ENCODE measurements around a stretch of chr4.

GRCh38 chr4:1215915-1216459 lies 32.9 kb downstream of the CTBP1 start:
- PRO-cap, result no peak

DNA sequence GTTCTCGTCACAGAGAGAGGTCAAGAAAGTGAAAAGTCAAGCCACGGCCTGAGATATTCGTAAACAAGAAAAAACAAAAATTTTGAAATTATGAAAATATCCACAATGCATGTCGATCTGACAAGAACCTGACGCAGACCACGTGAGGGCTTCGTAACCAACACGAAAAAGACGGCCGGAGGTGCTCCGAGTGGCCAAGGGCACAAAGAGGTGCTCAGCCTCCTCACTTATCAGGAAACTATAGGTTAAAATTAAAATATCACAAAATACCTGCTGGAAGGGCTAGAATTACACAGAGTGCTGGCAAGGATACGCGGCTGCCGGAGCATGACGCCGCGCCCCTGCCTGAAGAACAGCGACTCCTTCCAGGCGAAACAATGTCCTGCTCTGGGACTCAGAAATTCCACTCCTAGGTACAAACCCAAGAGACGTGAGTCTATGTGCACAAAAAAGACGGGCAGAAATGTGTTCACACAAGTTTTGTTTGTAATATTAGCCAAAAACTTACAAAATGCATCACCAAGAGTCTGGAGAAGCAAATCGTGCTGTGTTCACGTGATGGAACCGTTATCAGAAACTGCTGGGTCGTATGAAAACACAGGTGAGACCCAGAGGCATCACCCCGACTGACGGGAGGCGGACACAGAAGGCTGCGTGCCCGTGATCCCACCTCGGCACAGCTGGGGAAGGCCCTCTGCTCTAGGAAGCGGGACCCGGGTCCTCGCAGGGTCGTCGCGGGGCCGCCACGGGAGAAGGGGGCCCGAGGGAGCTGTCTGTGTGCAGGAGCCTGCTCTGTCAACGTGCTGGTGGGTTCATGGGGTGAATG lies 27.7 kb downstream of the CTBP1 start:
- PRO-cap, result no peak

DNA sequence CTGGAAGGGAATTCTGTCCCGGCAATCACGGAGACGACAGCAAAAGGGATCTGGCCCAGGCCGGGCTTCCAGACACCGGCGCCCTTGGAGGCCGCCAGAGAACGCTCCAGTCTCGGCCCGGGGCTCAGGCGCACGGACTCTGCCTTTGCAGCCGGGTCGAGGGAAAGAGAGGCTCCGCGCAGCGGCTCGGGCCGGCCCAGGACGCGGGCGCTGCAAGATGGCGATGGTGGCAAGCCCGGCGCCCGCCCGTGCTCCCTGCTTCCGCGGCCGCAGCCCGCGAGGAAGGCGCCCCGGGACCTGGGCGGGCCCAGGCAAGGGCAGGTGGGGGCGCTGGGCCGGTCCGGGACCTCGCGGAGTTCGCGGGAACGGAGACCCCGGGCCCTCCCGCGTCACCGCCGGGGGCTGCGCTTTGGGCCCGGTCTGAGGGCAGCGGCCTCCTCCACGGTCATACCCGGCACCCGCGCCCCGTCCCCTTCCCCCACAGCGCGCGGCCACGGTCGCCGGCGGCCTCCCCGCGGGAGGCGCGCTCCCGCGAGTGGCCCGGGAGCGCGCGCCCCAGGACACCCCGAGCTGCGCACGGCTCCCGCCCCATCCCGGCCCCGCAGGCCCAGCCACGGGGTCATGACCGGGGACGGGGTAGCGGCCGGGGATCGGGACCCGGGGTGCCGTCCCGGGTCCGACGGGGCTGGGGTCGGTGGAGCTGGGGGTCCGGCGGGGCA lies 860 bp downstream of the CTBP1 start:
- PRO-cap, result bidirectional peak, plus-strand start at position 215 of the sequence, minus-strand start outside the sequence; bidirectional peak, plus-strand start at position 545 of the sequence, minus-strand start at position 449 of the sequence

DNA sequence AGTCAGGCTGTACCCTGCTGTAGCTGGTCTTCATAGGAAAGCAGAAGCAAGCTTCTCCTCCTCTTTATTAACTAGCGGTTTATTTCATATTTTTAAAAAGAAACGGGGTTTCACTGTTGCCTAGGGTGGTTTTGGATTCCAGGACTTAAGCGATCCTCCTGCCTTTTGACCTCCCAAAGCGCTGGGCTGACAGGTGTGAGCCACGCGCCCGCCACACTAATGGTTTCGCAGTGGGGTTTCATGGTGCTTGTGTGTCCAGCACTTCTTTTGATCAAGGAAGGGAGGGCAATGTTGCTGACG lies 1.3 kb downstream of the MAEA start:
- PRO-cap, result no peak

- PRO-cap, result no peak
Measured at GRCh38 chr4:1298495-1299048, 8.9 kb downstream of the MAEA start.

- PRO-cap, result unidirectional peak, minus-strand start at chr4:1337393; bidirectional peak, plus-strand start at chr4:1337962, minus-strand start at chr4:1337755
Measured at GRCh38 chr4:1337205-1338051, 9.6 kb upstream of the UVSSA start.

DNA sequence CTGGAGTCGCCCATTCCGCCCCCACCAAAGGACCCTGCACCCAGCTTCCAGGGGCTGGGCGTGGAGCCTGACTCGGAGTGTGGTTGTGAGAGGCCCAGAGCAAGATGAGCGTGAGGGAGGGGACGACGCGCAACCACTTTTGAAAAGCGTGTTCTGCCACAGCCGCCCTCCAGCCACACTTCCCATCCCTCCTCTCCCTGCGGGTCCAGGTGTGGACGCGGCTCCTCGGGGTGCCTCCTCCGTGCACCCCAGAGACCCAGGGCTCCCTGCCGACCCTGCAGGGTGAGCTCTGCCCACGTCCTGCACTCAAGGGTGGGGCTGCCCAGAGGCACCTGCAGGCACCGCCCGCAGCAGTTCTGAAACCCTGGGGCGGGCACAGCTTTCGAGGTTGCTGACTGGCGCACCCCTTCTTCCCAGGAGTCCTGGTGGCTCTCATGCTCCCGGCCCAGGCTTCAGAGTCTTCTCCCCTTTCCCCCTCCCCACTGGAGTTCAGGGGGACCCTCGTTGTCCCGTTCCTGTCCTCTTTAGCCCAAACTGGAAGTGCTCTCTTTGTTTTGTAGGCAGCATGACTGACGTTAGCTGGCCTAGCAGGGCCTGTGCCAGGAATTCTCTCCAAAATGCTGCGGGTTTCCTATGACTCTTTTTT lies 78.6 kb downstream of the FAM53A start:
- PRO-cap, result no peak

- PRO-cap, result no peak
Measured at GRCh38 chr4:1685773-1686313, 1.7 kb upstream of the FAM53A start.

DNA sequence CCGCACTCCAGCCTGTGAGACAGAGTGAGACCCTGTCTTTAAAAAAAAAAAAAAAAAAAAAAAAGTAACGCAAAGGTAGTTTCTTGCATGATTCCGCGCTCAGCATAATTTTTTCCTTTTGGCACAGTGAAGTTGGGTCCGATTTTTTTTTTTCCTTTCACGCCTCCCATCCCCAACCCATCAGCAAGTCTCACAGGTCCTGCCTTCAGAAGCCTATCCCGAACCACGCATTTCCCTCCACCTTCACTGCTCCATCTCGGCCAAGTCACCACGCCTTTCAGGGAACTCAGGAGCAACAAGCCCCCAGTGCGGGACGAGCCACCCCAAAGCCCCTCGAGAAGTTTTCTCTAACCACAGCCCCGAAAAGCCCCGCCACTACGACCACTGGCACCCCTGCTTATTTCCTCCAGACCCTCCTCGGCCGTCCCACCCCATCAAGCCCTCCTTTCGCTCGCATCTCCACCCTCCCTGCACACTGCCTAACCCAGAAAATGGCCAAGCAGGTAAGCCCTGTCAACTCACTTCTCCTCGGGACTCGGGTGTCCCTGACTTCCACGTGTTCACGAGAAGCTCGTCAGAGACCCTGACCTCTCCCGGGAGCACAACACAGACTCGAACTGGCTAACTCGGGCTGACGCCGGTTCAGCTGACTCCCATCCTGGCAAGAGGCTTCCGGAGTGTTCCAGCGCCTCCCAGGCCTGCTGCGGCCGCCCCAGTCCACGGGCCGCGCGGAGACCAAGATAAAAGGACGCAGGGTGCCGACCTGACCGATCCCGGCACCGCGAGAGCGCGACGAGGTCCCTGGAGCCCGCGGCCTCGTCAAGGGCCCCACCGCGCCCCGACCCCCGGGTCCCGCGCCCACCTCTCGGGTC lies 871 bp downstream of the SLBP start:
- PRO-cap, result bidirectional peak, plus-strand start at position 743 of the sequence, minus-strand start at position 619 of the sequence

DNA sequence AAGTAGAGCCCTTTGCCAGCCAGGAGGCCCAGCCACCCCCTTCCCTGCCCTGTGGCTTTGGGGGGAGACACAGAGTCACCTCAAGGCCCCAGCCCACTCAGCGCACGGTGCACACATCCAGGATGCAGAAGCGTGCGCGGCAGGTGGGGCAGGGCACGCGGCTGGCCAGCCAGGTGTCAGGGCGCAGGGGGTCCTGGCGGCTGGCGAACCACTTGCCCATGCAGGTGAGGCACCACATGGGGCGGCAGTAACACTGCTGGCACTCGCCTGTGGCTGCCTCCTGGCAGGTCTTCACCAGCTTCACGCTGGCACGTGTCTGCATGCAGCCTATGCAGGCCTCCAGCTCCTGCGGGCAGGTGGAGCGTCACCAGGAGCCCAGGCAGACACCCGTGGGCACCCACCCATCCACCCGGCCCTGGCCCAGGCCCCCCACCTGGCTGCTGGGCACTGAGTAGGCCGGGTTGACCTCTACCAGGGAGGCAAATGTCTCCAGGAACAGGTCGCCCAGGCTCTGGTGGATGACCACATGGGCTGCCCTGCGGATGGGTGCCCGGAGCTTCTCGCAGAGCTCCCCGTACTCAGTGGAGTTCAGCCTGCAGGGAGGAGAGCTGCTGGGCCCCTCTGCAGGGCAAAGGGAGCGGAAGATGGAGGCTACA lies 3.9 kb downstream of the TMEM129 start:
- PRO-cap, result no peak

DNA sequence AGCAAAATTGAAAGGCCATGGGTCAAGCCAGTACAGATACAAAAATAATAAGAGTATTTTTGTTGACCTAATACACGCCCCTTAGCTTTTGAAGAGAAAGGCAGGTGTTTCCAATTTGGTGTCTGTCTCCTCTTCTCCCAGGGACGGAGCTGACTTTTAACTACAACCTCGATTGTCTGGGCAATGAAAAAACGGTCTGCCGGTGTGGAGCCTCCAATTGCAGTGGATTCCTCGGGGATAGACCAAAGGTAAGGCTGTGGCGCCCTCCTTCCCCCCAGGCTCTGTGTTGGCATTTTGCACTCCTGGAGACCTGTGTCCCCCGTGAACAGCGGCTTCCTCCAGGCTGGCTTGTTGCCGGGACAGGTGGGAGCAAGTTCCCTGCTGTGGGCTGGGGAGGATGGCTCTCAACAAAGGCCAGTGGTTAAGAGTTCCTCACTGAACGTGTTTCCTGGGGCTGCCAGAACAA lies 33.6 kb downstream of the NELFA start:
- PRO-cap, result no peak

DNA sequence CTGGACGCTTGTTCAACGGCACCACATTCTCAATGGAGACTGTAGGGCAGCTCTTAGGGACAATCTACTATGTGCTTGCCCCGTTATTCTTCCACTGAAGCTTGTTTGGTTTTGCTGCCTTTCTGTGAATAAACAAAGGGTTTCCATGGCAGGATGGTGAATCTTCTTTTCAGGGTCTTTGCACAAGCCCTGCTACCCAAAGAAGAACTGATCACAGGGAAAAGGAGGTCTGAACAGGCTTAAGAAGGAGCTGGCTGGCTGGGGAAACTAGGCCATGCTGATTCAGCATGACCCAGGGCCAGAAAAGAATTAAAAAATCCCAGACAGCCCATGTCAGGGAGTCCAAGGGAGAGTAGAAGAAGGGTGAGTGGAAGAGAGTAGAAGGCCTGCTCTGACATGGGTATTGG lies 35.7 kb downstream of the NAT8L start:
- PRO-cap, result unidirectional peak, plus-strand start at position 214 of the sequence

DNA sequence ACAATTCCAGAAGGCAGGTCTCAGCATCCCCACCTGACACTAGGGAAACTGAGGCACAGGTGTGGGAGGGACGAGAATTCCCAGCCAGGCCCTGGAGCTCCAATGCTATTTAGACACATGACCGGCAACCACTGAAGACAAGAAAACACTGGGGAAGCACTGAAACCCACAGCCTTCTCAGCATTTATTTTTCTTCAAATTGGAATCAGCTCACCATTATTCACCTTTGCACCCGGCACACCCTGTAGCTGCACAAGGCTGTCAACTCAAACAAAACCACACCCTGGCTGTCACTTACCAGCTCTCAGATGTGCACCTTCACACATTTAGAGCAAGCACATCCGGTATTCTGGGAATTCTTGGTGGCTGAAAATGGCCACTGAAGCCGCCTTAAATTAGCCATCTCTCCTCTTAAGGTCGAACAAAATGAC lies 6.0 kb downstream of the ZFYVE28 start:
- PRO-cap, result no peak

- PRO-cap, result no peak
Measured at GRCh38 chr4:2741440-2741921, 14.7 kb downstream of the TNIP2 start.

DNA sequence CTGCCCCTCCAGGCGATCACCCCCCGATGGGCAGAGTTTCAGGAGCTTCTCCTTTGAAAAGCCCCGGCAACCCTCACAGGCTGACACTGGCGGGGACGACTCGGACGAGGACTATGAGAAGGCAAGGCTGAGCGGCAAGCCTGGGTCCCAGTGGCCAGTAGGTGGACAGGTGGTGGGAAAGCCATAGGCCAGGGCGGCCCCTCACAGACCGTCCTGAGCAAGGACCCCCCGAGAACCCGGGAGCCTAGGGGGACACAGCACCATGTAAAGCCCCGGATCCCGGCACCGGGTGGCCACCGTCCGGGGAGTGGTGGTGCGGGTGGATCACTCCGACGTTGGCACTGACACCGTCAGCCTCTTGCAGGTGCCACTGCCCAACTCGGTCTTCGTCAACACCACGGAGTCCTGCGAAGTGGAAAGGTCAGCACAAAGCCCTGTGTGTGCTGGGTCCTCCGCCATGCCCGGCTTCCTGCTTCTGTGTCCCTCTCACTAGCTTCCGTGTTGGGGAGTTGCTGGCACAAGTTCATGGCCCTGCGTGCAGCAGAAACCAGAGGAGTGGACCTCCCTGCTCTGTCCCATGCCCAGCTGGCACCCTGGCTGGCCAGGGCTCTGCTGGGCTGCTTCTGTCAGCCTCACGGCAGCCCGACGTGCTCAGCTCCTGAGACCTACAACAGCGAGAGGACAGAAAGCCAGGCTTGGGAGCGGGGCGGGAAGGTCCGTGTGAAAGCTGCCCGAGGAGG lies 11.9 kb upstream of the ADD1 start:
- PRO-cap, result no peak

DNA sequence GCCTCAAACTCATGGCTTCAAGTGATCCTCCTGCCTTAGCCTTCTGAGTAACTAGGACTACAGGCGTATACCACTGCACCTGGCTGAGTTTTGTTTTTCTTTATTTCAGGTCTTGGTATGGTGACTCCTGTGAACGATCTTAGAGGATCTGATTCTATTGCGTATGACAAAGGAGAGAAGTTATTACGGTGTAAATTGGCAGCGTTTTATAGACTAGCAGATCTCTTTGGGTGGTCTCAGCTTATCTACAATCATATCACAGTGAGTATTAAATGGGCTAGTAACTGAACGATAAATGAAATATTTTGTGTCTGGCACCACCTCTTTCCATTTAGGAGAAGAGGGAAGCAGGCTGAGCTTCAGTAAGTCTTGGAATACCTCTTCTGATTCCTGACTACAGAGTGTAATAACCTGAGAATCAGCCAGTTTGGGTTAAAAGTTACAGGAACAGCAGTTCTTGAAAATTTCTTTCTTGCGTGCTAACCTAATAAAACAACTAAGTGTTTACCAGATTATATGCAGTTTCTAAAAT lies 40.8 kb downstream of the ADD1 start:
- PRO-cap, result no peak

GRCh38 chr4:2893842-2894138 lies 40.8 kb downstream of the MFSD10 start:
- PRO-cap, result no peak

DNA sequence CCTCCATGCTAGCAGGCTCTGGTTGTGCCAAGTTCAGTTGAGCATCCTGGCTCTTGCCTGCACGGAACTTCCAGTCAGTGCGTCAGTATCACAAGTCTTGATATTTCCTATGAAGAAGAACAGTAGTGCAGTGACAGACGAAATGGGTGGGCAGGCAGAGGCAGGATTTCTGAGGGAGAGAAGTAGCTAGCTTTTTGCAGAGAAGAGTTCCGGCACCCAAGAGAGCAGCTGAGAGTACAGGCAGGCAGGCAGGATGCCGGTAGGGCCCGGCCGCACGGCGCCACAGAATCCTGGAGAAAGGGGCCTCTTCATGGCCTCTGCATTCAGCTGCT lies 56.1 kb upstream of the MSANTD1 start:
- PRO-cap, result no peak

DNA sequence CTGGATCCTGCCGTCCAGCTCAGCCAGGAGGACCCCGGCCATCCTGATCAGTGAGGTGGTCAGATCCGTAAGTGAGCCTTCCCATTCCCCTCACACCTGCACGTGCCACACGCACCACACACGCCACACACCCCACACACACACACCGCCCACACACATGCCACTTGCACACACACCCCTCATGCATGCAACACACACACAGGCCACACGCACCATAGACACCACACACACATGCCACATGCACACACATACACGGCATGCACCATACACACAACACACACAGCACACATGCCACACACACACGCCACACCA lies 20.1 kb upstream of the MSANTD1 start:
- PRO-cap, result no peak

DNA sequence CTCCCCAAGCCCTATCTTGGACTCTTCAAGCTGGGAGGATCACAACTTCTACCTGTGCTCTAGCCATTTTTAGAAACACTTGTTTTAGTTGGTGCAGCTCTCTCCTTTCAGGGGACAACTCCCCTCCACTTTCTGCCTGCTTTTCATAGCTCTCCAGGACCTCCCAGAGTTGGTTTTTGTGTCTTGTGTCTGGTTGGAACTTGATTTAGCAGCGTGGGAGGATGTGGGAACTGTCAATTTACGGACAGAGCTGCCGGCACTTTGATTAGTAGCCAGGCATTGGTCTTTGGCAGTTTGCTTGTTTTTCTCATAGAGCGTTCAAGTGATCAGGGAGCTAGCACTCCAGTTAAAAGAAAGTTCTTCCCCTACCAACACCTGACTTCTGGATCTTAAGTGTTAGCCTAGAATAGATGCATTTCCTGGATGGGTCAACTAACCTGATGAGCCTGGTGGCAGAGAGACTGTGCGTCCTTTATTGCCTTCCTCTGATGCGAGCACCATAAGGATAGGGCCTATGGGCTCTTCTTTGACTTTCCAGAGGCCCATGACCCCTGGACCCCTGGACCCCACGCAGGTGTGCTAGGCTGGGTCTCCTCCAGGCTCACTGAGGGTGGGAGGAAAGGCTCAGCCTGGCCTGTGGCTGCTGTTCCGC lies 6.6 kb downstream of the RGS12 start:
- PRO-cap, result no peak